Paraaortic lymph node (tissue), 1 donor: ENCODE data around the genes TSPAN32 and KCNQ1.

- PRO-cap: no peak
Measured at GRCh38 chr11:1832311-1832918, 2.4 kb upstream of the SYT8 start.

GRCh38 chr11:1858995-1859521 lies 6.2 kb downstream of the LSP1 start:
- PRO-cap: no peak

GRCh38 chr11:1866818-1868030 lies 14.3 kb downstream of the LSP1 start:
- PRO-cap: no peak

GRCh38 chr11:1924037-1924675 lies 4.7 kb downstream of the TNNT3 start:
- PRO-cap: no peak

- PRO-cap: no peak
Measured at GRCh38 chr11:1938988-1939535, 8.1 kb upstream of the MRPL23 start.

DNA sequence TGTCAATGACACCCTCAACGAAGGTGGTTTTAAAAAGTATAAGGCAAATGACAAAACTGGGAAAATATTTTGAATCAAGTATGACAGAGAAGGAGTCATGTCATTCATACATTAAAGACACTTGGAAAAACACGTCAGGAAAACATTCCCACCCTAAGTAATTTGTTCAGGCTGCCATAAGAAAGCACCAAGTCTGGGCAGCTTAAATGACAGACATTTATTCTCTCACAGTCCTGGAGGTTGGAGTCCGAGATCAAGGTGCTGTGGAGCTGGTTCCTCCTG lies 6.5 kb upstream of the MRPL23 start:
- PRO-cap: no peak

GRCh38 chr11:2133949-2134335 lies 5.2 kb downstream of the IGF2 start:
- PRO-cap: no peak

- PRO-cap: no peak
Measured at GRCh38 chr11:2212887-2213913, 41.6 kb upstream of the TH start.

DNA sequence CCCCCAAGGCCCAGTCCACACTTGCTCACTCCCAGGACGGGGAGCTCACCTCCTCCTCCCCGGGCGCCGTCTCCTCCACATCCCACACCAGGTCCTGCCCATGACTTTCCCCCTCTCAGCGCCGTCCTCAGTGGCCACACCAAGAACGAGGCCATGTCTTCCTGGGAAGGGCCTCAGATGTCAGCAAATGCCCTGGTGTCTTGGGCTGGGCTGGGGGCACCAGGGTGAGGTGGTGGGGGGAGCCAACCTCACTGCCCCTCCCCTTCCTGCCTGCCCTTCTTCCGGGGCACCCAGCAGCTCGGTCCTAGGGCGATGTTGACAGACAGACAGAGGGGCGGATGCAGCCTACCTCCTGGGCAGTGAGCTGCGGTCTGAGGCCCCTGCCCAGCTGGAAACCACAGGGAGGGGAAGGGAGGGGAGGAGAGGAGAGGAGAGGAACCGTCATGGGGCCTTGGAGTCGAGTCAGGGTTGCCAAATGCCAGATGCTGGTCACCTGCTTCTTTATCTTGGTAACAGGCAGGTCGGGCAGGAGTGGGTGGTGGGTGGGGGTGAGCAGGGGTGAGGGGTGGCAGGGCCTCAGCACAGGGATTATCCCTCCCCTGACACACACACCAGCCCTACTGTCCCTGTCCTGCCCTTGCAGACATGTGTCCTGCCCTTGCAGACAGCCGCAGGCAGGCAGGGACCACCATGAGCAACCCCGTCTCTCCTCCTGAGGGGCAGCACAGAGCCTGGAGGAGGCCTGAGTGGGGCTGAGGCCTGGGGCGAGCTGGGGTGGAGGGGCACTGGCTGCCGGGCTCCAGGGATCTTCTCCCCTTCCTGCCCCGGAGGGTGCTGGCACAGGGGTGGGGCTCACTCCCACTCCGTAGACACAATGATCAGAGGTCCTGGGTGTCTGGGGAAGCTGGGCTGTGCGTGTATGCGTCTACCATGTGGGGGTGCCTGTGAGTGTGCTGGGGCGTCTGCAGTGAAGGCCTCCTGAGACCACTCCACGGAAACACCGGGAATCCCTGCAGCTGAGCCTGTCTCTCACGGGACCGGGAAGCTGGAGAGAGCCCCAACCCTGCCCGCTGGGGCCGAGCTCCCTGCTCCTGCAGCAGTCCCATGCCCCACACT lies at the start of gene TSPAN32:
Gene TSPAN32, plus strand, starts transcription at position 307 of the 1,116 bp plus-strand sequence.
- PRO-cap: bidirectional peak, plus-strand start at position 321 of the sequence, minus-strand start at position 281 of the sequence

DNA sequence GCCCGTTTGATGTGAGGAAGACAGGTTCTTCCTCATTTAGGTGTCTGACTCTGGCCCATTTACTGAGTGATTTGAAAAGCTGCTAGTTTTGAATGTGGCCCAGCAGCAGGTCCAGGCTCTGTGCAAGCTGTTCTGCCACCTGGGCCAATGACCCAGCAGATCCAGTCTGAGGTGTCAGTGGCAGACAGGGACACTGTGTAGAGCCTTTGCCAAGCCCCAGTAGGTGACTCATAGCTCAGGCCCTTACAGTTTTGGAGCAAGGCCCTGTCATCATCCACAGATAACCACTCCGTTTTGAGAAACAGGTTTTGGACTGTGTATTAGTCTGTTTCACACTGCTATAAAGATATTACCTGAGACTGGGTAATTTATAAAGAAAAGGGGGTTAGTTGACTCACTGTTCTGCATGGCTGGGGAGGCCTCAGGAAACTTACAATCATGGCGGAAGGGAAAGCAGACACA lies 23.9 kb downstream of the TSPAN32 start:
- PRO-cap: no peak

GRCh38 chr11:2379392-2380011 lies 2.4 kb downstream of the CD81 start:
- PRO-cap: no peak

GRCh38 chr11:2393190-2393983 lies 7.2 kb upstream of the TSSC4 start:
- PRO-cap: no peak

DNA sequence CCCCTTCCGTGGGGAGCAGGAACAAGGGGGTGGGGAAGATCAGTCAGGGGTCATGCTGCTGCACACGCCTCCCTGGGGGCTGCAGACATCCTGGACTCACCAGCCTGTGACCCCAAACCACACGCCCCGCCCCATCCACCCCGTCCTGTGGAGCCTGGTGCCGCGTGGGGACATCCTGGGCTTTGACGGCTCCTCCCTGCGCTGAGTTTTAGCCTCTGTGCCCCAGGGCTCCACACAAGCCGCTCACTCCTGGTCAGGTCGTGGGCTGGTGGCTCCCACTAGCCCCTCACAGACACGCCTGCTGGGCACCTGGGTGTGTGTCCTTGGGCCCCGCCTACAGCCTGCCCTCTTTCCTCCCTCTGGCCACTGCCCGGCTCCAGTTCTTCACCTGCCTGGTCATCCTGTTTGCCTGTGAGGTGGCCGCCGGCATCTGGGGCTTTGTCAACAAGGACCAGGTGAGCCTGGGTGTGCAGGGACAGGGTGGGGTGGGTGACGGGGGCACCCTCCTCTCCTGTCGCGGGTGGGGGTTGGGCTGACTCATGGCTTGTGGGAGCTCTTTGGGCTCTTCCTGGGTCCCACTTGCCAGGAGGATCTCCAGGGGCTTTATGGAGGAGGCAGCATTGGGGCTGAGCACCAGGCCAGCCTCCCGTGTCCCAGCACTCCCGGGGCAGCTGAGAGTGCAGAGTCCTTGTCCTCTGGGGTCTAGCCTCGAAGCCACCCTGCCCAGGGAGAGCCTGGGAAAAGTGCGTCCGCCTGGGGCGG lies 5.8 kb upstream of the TSSC4 start:
- PRO-cap: no peak

DNA sequence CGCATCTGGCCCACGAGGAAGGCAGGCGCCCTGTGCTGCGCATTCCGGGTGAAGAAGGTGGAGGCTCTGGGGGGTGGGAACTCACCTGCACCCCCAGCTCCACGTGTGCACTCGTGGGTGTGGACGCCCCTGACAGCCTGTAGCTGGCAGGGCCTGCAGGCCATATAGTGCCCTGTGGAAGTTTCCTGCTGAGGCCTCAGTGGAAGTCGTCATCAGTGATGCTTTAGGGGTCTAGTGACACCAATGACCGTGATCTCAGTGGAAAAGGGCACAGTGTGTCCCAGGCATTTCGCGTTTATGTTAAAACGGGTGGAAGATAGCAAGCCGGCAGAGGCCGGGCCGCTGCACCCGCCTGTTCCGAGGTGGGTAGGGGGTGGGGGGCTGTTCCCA lies 4.4 kb upstream of the TSSC4 start:
- PRO-cap: no peak

DNA sequence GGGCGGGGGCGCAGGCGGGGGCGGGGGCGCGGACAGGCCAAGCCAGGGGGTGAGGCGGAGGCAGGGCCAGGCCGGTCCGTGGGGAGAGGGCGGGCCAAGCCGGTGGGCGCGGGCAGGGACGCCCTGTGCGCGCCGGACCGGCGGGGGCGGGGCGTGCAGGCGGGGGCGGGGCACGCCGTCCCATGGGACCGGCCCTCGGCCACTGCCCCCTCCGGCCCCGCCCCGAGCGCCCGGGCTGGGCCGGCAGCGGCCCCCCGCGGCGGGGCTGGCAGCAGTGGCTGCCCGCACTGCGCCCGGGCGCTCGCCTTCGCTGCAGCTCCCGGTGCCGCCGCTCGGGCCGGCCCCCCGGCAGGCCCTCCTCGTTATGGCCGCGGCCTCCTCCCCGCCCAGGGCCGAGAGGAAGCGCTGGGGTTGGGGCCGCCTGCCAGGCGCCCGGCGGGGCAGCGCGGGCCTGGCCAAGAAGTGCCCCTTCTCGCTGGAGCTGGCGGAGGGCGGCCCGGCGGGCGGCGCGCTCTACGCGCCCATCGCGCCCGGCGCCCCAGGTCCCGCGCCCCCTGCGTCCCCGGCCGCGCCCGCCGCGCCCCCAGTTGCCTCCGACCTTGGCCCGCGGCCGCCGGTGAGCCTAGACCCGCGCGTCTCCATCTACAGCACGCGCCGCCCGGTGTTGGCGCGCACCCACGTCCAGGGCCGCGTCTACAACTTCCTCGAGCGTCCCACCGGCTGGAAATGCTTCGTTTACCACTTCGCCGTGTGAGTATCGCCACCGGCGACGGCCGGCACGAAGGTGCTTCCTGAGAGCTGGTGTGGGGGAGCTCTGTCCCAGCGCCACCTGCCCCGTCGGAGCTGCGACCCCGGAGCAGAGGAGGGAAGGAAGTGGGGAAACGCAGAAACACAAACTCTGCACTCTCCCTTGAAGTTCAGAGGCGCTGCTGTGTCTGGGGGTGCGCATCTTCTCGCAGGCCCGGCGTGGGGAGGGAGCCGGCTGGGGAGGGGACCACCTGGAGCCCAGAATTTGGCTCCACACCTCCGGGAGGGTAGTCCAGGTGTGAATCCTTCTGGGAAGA lies at the start of gene KCNQ1:
Gene KCNQ1, plus strand, starts transcription at position 274 of the 1,064 bp plus-strand sequence.
- PRO-cap: unidirectional peak, plus-strand start at position 274 of the sequence

GRCh38 chr11:2447466-2448120 lies 2.8 kb downstream of the KCNQ1 start:
- PRO-cap: no peak

DNA sequence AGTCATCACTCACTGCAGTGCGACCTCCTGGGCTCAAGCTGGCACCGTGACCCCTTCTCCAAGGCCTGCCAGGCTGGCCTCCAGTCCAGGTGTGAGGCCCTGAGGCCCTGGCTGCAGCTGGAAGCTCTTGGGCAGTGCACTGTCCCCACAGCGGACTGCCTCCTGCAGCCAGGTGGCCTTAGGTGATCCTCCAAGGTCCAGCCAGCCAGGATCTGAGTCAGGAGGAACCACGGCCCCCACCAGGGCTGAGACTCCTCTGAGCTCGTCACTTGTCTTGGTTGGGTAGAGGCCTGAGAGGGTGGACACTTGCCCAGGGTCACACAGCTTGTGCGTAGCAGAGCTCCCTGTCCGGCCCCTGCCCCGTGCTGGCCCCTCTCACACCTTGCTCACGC lies 20.4 kb downstream of the KCNQ1 start:
- PRO-cap: no peak

- PRO-cap: no peak
Measured at GRCh38 chr11:2474340-2474985, 29.7 kb downstream of the KCNQ1 start.

DNA sequence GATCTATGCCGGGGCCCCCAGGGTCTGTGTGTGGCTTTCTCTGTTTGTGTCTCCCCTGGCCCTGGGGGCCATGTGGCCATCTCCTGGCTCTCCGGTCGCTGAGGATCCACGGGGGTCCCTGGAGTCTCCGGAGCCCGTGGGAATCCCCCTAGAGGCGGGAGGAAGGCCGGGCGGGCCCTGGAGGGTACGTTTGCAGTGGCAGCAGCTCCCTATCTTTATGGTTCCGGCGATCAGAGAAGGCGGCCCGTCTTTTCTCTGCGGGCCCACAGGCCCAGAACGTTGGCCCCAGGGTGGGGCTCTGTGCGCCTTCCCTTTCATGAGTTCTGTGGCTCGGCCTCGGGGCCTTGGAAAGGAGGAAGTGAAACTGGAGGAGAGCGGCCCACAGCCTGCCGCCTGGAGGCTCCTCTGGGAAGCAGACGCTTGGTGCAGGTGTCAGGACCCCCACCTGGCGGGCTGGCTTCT lies 82.1 kb downstream of the KCNQ1 start:
- PRO-cap: no peak

DNA sequence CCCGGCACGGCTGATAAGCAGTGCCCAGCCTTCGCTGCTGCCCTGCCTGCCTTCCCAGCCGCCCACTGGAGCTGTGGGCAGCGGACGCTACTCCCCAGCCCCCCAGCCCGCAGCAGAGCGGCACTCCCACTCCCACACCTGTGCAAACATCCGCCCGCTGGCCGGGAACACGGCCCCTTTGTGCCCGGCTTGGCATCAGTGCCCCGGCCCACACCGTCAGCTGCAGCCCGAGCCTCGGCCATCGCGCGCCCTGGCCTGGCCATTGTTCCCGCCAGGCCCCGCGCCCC lies 130.2 kb downstream of the KCNQ1 start:
- PRO-cap: no peak